ENCODE data around the gene AQP12A.

DNA sequence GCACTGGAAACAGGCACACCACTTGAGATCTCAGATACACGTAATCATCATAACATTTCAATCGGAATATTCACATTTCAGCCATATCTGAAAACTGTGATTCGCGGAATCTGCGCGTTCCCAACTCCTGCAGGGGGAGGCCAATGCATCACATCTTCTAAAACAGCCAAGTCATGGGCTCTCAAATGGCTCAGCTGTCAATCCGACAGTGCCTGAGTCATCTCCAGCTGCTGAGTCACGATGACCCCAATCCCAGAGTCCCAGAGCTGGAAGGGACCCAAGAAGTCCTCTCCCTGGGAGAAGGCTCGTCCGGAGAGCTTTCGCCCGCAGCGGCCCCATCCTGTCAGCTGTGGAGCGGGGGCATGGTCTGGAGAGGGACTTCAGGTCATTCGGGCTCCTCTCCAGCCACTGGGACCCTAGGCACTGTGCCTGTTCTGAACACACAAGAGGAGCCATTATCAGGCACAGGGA, 47.9 kb upstream of the GPC1 start:
- PRO-cap: no peak

DNA sequence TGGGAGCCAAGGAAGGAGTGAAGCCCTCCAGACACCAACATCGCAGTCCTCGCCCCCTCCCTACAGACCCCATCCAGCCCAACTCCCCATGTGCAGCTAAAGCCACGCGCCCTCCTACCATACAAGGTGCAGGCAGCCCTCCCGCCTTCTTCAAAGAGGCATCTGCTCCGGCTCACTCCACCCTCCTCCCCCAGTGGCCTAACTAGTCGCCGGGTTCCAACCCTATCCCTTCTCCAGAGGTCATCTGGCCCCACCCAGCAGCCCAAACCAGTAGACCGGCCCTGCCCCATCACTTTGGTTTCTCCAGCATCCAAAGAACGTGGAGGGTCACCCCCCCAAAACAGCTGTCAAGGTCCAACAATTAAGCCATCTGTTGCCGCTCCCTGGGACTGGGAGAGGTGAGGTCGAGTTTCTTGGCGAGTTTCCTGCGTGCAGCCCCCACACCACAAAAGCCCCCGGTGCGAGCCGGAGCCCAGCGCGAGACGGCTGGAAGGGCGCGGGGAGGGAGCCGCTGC, 817 bp upstream of the GPC1 start:
- PRO-cap: no peak

DNA sequence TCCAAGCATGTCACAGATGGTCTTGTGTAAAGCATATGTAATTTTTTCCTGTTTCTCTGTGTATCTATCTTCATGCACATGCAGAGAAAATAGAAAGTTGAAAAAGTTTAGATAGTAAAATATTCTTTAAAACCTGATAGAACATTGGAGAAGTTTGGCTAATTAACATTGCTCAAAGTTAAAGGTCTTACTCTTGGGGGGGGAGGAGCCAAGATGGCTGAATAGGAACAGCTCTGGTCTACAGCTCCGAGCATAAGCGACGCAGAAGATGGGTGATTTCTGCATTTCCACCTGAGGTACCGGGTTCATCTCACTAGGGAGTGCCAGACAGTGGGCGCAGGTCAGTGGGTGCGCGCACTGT, 13.5 kb downstream of the ANKMY1 start:
- PRO-cap: no peak

GRCh38 chr2:240561141-240561689, 1.1 kb downstream of the DUSP28 start:
- PRO-cap: bidirectional peak, plus-strand start at chr2:240561315, minus-strand start at chr2:240561040

DNA sequence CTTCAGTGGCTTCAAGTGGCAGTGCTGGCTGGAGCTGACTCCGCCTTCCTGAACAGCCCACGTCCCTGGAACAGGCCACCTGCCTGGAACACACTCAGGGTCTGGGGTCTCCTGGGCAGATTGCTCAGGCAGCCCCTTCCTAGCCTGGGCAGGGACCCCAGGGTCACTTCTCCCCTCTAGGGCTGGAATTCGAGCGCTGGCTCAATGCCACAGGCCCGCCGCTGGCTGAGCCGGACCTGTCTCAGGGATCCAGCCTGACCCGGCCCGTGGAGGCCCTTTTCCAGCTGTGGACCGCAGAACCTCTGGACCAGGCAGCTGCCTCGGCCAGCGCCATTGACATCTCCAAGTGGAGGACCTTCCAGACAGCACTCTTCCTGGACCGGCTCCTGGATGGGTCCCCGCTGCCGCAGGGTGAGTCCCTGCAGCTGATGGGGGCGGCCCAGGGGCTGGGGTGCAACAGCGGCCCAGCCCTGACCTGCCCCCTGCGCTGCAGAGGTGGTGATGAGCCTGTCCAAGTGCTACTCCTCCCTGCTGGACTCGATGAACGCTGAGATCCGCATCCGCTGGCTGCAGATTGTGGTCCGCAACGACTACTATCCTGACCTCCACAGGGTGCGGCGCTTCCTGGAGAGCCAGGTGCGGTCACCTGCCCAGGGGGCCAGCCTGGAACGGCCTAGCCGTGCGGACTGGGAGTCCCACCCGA, 8.2 kb downstream of the RNPEPL1 start:
- PRO-cap: no peak

GRCh38 chr2:240691592-240692061, at the start of gene AQP12A:
AQP12A (plus strand) TSS chr2:240691866.
- PRO-cap: no peak

- PRO-cap: no peak
Measured at GRCh38 chr2:240991329-240992285, 6.8 kb upstream of the SNED1 start.

GRCh38 chr2:241000528-241001236, 2.3 kb downstream of the SNED1 start:
- PRO-cap: no peak

DNA sequence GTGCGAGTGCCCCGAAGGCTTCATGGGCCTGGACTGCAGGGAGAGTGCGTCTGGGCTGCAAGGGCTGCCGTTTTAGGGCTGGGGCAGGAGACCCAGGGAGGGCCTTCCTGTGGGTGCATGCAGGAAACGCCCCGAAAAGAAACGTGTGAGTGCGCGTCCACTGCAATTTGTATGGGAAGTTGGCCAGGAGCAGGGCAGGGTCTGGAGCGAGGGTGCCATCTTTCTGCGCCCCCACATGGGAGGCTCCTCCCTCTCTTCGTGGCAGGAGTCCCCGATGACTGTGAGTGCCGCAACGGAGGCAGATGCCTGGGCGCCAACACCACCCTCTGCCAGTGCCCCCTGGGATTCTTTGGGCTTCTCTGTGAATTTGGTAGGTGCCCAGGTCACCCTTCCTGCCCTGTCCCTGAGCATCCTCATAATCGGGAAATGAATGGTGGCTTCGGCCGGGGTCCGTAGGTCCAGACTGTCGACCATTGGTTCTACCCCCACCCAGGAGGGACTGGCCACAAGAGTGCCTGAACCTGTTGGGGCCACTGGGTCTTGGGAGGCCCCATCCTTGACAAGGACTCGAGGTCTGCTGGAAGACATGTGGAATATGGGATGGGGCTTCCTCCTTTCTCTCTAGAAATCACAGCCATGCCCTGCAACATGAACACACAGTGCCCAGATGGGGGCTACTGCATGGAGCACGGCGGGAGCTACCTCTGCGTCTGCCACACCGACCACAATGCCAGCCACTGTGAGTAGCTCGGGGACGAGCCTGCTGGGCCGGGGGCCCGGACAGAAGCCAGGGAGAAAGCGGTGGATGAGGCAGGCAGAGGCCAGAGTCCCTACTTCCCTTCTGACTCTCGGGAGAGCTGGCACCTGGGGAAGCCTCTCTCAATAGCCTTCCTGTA, 50.2 kb downstream of the SNED1 start:
- PRO-cap: no peak

DNA sequence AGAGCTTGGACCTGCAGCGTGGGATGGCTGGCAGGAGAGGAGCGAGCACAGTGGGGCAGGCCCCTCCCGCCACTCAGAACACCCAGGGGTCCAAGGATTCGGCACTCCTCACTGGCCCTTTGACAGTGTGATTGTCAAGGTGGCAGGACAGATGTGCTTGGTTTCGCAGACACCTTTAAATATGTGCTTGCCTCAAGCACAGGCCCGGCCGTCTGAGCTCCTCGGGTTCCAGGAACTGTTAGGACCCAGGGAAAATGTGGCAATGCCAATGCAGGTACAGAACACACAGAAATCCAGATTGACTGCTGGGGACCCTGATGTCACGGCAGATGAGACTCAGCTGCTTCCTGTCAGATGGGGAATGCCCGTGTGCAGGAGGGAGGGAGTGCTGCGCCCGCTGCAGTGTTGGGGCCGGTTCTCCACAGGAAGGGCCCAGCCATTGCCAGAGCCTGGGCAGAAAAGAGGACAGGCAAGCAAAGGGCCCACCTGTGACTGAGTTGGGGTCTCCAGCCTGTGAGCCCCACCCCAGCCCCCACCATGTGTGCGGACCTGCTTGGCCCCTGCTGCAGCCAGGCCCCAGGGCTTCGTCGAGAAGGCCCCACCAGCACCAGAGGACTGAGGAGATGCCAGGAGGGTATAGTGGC, 50.9 kb downstream of the MTERF4 start:
- PRO-cap: no peak

- PRO-cap: no peak
Measured at GRCh38 chr2:241053299-241054404, 48.4 kb downstream of the MTERF4 start.

DNA sequence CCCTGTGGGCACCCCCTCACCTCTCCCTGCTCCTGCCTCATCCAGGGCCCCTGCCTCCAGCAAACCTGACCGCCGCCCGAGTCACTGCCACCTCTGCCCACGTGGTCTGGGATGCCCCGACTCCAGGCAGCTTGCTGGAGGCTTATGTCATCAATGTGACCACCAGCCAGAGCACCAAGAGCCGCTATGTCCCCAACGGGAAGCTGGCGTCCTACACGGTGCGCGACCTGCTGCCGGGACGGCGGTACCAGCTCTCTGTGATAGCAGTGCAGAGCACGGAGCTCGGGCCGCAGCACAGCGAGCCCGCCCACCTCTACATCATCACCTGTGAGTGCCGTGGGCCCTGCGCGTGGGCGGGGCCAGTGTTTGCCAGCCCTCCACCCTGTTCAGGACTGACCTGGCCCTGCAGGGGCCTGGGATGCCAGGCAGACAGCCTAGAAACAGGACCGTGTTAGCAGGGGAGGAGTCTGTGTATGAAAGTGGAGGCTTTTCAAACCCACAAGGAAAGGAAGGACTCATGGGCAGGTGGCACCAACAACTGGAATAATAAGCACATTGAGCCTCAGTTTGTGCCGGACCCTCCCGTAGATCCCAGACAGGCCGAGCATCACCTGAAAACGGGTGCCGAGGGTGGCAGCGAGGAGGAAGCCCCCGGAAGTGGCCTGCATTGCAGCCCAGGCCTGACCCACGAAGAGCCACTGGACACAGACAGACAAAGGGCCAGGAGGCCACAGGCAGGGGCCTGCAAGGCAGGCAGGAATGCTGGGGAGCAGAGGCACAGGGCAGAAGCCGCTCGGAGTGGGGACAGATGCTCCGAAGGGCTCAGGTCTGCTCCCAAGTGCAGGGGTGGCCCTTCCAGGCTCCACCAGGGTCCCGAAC, 32.0 kb downstream of the MTERF4 start:
- PRO-cap: no peak

GRCh38 chr2:241073467-241073996, 28.6 kb downstream of the MTERF4 start:
- PRO-cap: no peak

- PRO-cap: bidirectional peak, plus-strand start at chr2:241111685, minus-strand start at chr2:241111567
Measured at GRCh38 chr2:241111145-241111755, 9.2 kb upstream of the MTERF4 start.

- PRO-cap: no peak
Measured at GRCh38 chr2:241114693-241115604, 12.9 kb upstream of the MTERF4 start.

DNA sequence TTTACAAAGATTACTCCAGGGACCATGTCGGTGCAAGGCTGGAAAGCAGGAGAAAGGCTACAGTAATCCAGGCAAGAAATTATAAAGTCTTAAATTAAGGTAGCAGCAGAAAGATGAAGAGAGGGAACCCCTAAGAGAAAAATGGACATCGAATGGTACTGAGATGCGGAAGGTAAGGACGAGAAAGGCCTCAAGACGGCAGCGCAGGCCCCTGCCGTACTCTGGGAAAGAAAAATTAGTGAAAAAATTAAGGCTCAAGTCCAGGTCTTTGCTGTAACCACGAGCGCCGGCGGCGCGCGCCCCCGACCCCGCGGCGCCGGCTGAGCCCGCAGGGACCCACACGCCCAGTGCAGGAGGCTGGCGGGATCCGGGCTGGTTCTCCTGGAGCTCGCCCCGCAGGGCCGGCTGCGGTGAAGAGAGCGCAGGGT, 584 bp downstream of the PASK start:
- PRO-cap: no peak

DNA sequence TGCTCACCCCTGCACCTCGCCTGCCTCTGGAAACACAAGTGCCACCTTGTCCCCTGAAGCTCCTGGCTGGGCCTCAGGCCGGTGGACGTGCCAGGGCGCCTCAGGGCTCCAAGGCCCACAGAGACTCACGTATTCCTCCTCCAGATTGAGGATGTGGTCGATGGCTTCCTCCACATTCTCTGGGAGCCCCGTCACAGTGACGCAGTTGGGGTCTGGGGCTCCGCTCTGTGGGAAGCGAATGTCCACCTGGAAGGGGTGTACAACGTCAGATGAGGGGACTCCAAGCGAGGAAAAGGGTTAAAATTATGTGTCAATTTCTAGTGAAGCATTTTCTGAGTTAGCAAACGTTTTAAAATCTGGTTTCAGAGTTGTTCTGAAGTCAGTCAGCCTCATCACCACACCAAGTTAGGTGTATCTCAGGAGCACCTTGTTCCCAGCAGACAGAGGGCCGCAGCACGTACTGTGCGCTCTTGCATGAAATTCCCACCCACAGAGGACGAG, 41.6 kb downstream of the ANO7 start:
- PRO-cap: no peak

DNA sequence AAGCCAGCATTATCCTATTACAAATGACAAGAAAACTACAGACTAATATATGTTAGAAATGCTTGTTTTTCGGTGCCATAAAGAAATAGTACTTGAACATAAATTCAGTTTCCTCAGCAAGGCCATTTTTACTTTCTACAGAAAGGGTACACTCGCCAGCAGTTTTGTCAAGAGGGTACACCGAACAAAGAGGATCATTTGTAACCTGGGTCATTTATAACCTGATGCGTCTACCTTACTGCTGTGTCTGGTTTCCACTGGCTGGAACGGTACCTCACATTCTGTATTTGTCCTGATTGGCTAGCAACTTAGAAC, 13.7 kb downstream of the SEPTIN2 start:
- PRO-cap: no peak

DNA sequence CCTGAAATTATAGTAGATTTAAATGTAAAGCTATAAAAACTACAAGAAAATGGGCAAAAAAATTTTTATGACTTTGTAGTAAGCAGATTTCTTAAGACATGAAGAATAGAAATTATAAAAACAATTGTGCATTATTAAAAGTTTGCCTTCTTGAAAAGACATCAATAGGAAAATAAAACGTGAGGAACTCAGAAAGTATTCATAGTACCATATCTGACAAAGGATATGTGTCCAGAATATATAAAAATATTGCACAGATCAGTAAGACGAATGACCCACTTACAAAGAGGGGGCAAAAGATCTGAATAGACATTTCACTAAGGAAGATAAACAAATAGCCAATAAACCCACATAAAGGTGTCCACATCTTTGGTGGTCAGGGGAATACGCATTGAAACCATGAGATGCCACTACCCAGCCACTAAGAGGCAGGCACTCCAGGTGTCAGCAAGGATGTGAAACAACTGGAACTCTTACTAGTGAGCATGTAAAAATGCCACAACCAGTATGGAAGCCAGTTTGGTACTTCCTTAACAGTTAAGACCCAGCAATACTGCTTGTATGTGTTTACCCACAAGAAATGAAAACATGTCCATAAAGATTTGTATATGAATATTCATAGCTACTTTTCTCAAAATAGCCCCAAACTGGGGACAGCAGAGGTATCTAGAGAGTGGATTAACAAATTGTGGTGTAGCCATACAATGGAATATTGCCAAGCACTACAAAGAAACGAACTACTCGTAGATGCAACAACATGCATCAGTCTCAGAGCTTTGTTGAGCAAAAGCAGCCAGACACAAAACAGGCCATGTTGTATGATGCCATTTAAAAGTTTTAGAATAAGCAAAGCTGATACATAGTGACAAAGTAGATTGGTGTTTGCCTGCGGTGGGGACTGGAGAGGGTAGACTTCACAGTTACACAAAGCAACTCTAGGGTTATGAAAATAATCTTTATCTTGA, 16.6 kb downstream of the SEPTIN2 start:
- PRO-cap: no peak

GRCh38 chr2:241372383-241373474, 16.6 kb downstream of the FARP2 start:
- PRO-cap: no peak